ENCODE measurements around the genes SIRT3, RNH1 and CDHR5.

GRCh38 chr11:199791-200468 lies 3.4 kb downstream of the ODF3 start:
- PRO-cap = no peak

DNA sequence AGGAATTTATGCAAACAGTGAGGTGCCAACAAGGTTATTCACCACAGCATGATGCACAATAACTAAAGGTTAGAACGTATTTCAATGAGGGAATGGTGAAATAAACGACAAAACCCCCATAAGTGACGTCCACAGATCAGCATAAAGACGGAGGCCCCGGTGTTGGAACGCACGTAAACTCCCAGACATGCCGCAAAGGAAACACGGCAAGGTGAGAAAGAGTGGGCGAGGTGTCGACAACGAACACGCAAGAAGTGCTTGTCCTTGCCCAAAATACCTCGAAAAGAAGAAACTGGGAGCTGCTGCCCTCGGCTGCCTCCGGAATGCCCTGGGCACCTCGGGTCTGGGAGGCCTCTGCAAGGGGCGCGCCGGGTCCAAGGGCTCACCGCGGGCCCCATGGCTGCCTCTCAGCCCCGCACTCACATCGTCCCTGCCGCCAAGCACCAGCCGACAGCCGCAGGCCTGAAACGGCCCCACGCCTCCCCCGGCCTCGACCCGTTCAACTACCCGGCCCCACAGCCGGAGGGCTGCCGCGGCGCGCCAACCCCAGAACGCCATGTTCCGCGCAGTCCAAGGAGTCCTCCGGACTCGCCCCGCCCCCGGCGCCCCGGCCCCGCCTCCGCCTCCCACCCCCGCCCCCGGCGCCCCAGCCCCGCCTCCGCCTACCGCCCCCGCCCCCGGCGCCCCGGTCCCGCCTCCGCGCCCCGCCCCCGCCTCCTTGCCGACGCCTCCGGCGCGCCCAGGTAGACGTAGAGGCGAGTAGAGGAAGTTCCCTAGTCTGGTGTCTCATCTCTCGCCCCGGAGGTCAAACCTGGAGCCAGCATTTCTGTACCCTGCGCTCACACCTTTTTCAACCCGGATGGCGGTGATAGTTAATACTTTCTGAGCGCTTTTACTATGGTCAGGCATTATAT lies at the start of gene SIRT3:
Gene SIRT3, minus strand, starts transcription at position 572 of the 914 bp plus-strand sequence.
- PRO-cap = unidirectional peak, plus-strand start at position 281 of the sequence; bidirectional peak, plus-strand start at position 752 of the sequence, minus-strand start at position 558 of the sequence

DNA sequence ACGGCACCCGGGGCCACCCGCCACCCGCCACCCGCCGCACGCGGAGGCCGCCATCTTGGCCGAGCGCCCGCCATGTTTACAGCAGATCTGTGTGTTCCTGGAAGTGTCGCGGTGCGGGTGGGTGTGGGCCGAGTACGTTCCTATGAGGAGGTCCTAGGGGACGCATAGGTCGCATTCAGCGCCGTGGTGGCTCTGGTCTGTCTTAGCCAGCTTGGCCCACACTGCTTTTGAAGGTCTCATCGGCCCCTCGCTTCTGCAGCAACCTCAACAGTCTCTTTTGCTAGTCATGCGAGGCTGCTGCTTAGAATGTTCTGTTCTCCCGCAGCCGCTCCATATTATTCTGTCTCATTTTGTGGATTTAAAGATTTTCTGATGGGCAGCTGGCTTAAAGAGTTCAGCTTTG lies 3.3 kb upstream of the IFITM2 start:
- PRO-cap = no peak

DNA sequence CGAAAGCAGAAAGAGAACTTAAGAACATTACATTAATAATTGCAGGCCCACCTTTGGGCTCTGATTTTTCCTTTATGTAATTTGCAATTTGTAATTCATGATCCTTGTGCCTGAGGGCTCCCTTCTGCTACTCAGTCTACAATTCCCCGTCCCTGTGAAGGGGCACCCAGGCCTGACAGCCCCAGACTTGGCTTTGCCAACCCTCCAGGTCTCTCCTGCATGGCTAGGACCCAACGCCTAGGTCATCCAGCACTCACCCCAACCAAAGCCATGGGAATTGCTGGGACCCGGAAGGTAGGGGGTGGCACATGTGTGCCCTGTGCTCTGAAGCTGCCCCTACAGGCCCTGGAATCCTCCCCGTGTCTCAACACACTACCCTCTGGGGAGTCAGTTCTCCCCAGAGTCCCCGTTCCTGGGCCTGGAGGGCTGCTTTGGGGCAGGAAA lies 698 bp upstream of the IFITM1 start:
- PRO-cap = no peak

- PRO-cap = no peak
Measured at GRCh38 chr11:318466-318777, 2.2 kb downstream of the IFITM3 start.

GRCh38 chr11:350088-351468 lies 18.7 kb upstream of the B4GALNT4 start:
- PRO-cap = no peak

DNA sequence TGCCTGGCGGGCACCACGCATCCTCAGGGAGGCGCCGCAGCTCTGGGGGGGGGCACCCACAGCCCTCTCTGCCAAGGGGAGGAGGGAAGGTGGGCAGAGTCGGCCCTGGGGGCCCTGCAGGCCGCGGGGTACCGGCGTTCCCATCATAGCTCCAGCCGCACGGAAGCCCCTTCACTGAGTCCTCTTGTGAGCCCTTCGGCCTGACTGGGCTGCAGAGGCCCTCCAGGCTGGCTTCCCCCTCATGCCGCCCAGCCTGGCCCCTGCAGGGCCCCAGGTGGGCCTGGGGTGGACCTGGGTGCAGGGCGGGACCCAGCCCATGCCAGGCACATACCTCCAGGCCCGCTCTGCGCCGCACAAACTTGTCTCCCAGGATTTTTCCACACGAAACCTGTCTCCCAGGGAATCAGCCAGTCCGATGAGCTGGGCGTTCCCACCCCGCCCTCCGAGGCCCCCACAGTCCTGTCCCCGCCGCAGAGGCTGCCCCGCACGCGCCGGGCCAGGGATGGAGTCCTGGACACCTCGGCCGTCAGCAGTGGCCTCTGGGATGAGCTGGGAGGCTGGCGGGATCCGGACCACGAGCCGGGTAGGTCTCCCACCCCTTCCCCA lies 1.8 kb upstream of the PKP3 start:
- PRO-cap = no peak

- PRO-cap = no peak
Measured at GRCh38 chr11:405384-406245, 9.2 kb downstream of the SIGIRR start.

GRCh38 chr11:441574-441816 lies 316 bp downstream of the ANO9 start:
- PRO-cap = no peak

- PRO-cap = no peak
Measured at GRCh38 chr11:496939-497724, 9.9 kb downstream of the RNH1 start.

DNA sequence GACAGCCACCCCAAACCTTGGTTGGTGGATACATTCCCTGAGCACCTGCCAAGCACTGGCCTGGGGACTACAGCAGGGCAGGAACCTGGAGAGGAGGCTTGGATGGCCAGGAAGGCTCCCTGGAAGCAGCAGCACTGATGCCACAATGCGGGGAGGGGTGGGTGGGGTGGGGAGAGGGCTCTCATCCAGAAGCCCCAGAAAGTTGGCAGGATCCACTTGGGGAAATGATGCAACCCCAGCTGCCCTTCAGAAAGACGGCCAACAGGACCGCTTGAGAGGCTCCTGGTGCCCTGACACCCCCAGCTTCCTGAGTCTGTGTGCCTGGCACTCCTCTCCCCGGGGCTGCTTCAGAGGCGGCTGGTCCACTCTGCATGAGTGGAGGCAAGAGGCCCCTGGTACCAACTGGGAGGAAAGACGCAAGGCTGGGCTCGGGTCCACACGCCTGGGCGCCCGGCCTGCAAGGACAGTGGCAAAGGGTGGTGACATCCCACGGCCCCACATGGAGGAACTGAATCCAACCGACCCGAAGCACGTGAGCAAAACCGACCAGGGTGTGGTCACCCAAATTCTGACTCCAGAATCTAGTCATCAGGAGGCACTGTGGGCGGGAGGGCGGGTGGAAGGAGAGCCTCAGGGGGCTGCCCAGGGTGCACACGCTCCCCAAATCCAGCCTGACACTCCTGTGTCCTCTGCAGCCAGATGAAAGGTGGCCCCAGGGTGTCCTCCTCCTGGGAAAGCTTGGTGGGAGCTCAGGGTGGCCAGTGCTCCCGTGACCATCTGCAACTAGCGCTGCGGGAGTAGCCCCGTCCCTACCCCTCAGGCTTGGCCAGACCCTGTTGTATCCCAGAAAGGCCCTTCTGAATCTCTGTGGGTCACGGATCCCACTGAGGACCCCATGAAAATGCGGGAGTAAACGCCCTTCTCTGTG lies 3.8 kb downstream of the RNH1 start:
- PRO-cap = bidirectional peak, plus-strand start at position 611 of the sequence, minus-strand start at position 510 of the sequence

DNA sequence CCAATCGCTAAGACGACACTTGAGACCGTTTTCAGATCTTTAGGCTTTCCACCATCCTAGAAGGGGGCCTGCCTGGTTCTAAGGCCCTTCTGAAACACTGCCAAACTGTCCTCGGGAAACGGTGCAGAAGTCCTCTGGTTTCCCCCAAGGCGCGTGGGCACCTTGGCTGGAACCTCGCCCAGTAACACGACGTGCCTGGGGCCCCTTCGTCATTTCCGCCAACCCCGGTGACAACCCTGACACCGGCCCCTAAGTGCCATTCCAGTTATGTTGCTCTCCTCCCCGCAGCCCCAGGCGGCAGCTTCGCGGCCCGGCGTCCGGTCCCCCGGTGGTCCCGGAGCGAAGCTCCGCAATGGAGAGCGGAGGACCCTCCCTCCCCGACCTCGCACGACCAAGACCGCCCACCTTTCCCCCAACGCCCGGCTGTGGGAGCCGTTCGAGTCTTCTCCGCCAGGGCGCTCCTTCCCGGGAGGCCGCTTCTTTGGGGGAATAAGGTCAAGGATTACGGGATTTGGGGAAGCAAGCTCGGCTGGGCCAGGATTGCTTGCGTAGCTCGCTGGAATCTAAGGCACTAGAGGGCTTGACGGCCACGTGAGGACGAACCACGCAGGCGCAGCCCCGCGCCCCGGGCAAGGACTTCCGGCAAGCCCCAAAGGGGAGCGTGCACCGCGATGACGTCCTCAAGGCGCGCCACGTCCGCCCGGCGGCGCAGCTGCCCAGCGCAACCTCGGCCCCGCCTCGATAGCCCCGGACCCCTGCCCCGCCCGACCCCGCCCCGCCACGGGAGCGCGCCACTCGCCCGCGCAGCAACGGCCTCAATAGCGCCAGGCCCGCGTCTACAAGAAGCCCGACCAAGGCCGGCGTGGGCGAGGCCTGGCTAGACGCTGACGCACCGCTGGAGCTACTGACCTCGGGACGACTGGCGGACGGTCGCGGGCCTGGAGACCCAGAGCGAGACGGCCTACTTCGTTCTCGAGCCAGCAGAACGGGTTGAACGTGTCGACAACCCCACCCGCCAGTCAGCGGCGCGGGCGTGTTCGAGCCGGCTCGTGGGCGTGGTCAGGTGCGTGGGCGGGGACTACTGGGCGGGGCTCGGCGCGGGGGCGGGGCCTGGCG lies at the start of gene RNH1:
Gene RNH1, minus strand, starts transcription at position 1,039 of the 1,116 bp plus-strand sequence.
- PRO-cap = bidirectional peak, plus-strand start at position 259 of the sequence, minus-strand start at position 188 of the sequence; bidirectional peak, plus-strand start at position 662 of the sequence, minus-strand start at position 573 of the sequence; bidirectional peak, plus-strand start outside the sequence, minus-strand start at position 1,021 of the sequence

- PRO-cap = unidirectional peak, plus-strand start at chr11:555183; unidirectional peak, plus-strand start at chr11:555254; unidirectional peak, plus-strand start at chr11:555422
Measured at GRCh38 chr11:554867-555541, 5.5 kb downstream of the LMNTD2 start.

DNA sequence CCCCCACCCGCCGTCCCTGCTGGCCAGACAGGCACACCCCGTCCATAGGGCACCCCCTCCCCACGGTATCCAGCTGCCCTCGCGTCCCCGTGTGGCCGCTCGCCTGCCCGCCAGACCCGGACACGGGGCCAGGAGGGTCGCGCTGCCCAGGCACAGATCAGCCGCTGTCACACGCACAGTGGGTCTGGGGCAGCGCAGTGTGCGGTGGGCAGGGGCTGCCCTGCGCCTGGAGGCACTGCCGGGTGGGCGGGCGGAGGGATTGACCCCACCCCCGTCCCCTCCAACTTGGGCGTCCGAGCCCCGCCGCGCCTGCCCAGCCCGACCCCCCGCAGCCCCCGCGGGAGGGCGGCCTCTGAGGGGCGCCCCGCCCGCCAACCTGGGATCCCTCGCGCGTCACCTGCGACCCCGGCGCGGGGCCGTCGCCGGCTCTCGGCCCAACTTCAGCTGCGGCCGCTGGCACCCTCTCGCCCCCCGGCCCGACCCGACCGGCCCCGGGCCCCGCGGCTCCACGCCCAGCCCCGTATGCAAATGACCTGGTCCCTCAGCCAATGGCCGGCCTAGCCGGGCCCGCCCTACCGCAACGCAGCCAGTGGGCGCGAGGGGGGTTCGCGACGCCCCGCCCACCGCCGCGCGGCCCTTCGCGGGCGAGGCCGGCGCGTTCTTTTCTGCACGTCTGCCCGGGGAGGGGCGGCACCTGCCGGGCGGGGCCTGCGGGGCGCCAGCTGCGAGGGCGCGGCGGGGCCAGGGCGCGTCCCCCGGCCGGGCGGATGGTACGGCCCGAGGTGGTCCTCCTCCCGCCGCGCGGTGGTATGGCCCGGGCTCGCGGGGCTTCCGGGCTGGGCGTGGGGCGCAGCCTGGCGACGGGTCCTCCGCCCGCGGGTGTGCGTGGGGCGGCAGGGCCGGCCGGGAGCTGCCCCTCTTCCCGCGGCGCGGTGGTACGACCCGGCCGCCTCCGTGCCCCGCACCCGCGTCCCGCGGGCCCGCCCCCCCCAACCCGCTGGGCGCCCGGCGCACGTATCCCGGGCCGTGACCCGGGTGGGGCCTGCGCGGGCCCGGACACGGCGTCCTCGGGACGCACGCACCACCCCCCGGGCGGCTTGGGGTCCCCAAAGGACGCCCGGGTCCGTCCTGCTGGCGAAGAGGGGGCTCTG lies 7.6 kb downstream of the RASSF7 start:
- PRO-cap = bidirectional peak, plus-strand start at position 839 of the sequence, minus-strand start at position 483 of the sequence

- PRO-cap = no peak
Measured at GRCh38 chr11:587869-588427, 11.7 kb downstream of the PHRF1 start.

DNA sequence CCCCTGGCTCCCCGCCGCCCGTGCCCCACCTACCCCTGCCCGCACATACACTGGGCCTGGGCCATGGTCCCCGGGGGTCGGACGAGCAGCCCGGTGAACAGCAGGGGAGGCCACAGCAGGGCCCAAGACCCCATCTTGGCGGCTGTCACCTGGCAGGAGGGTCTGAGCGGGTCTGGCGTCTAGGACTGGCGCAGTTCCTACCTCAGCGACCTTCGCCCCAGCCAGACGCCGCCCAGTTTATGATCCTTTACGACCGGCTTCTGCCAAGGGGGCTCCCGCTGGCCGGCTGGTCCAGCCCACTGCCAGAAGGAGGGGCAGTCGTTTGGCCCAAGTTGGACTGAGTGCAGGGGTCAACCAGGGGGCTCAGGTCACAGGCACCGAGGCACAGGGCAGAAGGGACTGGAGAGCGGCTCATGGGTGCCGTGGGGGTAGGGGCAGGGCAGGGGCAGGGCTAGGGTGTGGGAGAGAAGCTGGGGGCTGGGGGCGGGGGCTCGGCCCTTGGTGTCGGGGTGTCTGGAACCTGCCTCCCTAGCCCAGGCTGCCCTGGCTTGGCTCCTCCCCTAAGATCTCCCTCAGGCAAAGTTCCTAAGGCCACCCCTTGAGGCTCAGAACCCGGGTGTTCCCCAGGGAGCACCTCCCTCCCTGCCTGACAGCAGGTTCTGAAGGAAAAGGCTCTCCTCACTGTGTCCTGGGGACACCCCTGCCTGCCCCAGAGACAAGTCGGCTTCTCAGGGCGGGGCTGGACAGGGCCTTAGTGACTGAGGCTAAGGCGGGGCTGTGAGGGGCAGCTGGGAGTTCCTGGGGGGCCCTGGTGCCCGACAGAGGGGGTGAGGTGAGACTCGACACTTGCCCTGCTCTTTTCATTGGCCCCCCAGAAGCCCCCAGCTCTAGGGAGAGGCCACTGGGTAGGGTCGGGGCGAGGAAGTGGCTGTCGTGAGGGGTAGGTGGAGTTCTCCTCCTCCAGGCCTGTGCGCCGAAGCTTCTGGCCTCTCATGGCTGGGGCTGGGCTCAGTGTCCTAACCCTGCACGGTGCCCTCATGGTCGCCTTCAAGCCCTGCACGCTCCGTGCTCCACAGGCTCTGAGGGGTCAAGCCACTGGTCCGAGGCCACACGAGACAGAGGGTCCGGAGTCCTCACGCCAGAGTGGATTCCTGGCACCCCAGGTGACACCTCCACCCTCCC lies at the start of gene CDHR5:
Gene CDHR5, minus strand, starts transcription at position 187 of the 1,182 bp plus-strand sequence.
- PRO-cap = unidirectional peak, plus-strand start at position 909 of the sequence

DNA sequence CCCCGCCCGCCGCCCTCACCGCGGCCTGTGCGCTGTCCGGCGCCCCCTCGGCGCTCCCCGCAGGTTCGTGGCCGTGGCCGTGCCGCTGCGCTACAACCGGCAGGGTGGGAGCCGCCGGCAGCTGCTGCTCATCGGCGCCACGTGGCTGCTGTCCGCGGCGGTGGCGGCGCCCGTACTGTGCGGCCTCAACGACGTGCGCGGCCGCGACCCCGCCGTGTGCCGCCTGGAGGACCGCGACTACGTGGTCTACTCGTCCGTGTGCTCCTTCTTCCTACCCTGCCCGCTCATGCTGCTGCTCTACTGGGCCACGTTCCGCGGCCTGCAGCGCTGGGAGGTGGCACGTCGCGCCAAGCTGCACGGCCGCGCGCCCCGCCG lies 2.5 kb downstream of the DRD4 start:
- PRO-cap = no peak

- PRO-cap = no peak
Measured at GRCh38 chr11:688062-688850, 6.8 kb downstream of the DEAF1 start.

DNA sequence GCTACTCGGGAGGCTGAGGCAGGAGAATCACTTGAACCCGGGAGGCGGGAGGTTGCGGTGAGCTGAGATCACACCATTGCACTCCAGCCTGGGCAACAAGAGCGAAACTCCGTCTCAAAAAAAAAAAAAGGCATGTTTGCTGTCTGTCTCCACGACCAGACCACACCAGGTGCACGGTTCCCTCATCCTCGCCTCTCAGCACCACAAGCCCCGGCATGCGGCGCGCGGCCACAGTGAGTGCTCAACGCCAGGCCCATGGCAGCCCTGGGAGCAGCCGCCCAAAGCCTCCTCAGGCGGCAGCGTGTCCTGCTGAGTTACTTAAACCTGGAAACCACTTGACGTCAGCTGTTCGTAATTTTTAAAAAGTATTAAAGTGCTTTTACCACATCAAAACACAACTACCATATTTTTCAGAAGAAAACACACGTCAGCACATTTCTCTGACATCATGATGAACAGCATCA lies 2.3 kb downstream of the DEAF1 start:
- PRO-cap = no peak

GRCh38 chr11:704554-705395 lies 1.3 kb upstream of the EPS8L2 start:
- PRO-cap = no peak

All from bronchial lymph node (tissue), 1 donor.